Mesangial cell (primary cell): ENCODE data around the gene RTF2.

- RAMPAGE, long total RNA = no peak
Measured at GRCh38 chr20:53777917-53778455, 184.3 kb upstream of the ZNF217 start.

- RAMPAGE, long total RNA = no peak
Measured at GRCh38 chr20:53801503-53801914, 207.9 kb upstream of the ZNF217 start.

GRCh38 chr20:53867180-53867570 lies 203.2 kb downstream of the BCAS1 start:
- RAMPAGE, long total RNA = no peak

DNA sequence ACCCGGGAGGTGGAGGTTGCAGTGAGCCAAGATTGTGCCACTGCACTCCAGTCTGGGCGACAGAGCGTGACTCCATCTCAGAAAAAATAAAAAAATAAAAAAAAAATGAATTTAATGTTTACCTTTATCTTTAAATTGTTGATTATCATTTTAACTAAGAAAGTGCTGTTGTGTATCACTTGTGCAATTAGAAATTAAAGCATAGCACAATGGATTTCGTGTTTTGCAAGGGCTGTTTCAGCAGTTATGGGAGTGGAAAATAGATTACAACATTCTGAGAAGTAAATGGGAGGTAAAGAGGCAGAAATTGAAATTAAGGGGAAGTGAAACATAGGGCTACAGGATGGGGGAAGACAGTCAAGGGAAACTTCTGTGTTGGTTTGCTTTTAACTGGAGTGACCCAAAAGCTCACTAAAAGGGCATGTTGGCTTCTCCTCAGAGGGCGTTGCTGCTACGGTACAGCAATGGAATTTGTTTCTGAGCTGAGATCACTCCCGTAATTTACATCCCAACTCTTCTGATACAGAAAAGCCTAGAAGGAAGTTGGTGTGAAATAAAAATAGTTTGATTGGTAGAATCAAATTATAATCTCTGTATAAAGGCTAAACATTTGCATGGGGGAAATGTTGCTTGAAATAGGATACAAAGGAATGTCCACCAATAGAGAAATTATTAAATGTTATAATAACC lies 147.5 kb downstream of the BCAS1 start:
- RAMPAGE, long total RNA = no peak

GRCh38 chr20:53939869-53940648 lies 130.3 kb downstream of the BCAS1 start:
- RAMPAGE, long total RNA = no peak

DNA sequence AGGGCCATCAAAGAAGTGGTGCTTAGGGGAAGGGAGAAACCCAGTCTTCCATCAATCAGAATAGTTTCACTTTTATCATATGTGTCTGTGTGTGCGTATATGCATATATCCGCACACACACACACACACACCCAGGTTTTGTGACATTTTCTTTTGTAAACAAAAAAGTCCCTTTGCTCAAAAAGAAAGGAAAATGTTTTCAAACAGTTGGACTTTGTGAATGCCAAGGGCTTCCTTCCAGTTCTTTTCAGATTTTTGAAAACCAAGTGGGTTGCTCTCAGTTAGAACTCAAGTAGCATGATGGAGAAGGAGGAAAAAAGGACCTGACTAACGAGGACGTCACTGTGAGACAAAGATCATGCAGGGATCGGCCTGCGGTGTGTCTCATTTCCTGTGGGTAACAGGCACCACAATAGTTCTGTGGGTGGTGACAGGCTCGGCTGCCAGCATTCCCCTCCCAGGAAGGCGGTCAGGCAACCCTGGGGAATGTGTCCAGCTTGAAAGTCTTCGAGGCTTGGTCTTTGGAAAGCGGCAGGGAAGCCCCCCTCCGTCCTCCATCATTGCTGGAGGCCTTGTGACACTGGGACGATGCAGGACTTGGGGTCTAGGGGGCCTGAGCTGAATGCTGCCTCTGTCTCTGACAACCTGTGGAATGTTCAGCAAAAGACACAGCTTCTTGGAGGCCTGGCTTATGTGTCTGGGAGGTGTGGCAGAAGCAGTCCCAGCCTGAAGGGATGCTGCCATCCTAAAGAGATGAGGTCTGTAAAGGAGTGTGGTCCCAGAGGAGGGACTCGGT lies 121.1 kb downstream of the BCAS1 start:
- RAMPAGE, long total RNA = no peak

- RAMPAGE, long total RNA = no peak
Measured at GRCh38 chr20:54172419-54173363, 1.1 kb downstream of the CYP24A1 start.

DNA sequence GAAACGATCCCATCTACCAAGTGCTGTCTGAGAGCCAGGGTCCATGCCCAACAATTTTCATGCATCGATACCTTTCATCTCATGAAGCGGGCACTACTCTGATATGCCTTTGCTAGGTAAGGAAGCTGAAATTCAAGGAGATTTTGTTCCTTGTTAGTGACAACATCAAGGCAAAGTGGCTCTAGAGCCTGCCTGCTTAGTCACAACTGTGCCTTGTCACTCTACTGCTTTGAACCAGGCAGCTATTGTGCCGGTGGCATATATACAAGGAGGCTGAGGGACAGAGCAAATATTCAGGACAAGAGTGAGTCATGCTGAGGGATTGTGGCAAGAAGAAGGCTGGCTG lies 59.4 kb downstream of the PFDN4 start:
- RAMPAGE, long total RNA = no peak

- RAMPAGE, long total RNA = no peak
Measured at GRCh38 chr20:54350397-54350625, 125.1 kb upstream of the DOK5 start.

DNA sequence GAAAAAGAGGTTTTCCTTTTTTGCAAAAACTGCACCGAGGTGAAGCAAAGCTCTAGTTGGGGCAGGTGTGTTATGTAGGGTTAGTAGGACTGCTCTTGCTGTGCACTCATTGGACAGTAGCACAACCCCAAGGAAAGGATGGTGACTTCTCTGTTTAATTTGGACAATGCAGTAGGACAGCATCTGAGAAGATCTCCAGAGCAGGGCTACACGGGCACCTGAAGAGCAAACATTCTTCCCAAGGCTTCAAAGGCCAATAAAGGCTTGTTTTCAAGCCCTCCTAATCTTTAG lies 384.2 kb downstream of the DOK5 start:
- RAMPAGE, long total RNA = no peak

DNA sequence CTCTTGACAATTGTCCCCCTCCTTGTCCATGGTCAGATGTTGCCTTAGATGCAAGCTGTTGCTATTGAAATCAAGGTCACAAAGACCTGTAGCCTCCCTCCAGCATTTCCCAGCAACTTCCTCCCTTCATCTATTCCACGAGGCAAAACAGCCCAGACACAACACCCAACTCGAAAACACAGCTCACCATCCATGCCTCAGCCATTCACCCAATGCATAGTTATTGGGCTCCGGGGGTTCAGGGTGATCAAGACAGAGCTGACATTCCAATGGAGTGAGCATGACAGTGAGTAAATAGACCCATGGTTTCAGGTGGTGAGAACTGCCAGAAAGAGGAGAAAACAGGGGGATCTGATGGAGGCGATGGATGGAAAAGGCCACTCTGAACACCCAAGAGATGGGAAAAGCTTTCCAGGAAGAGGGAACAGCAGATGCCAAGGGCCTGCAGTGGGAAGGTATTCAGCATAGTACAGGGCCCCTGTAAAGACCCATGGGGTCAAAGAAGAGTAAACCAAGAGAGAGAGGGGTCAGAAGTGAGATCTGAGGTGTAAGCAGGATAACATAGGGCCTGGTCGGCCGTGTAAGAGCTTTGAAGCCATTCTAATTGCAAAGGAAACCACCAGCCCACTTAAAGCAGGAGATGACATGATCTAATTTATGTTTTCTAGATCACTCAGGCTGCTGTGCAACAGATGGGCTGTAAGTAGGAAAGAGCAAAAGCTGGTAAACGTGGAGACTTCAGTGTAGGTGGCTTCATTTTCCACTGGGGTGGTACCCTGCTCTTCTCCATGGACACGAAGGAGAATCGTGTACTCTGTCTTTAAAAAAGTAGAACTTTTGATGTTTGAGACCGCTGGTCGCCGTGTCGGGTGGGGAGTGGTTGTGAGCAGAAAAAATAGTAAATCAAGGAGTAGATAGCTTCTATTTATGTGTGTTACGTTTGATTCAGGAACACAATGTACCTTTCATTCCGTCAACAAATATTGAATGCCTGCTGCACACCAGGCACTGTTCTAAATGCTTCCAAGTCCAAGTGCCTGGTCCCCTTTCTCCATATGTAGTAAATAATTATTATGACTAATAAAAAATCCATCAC lies 6.1 kb downstream of the CASS4 start:
- RAMPAGE, long total RNA = no peak

- RAMPAGE, long total RNA = no peak
Measured at GRCh38 chr20:56433648-56434327, 21.7 kb downstream of the CASS4 start.

DNA sequence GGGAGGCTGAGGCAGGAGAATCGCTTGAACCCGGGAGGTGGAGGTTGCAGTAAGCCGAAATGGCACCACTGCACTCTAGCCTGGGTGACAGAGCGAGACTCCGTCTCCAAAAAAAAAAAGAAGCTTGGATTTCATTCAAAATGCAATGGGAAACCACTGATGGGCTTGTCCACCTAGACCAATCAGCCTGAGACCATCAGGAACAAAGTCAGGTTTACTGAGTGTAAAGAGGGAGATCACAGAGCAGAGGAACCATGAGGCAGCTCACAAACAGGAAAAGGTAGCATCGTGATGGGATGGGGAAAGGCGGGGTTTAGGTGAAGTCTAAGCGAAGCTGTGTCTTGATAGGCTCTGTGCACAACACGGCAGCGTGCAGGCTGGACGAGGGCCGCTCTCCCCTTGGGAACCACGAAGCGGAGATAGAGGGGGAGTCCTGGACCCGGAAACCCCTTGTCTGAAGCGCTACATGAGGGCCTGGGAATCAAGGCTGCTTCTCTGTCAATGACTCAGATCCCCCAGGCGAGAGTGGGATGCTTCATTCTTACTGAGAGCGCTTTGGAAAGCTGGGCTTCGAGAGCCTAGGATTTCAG lies 25.0 kb upstream of the RTF2 start:
- RAMPAGE, long total RNA = no peak

DNA sequence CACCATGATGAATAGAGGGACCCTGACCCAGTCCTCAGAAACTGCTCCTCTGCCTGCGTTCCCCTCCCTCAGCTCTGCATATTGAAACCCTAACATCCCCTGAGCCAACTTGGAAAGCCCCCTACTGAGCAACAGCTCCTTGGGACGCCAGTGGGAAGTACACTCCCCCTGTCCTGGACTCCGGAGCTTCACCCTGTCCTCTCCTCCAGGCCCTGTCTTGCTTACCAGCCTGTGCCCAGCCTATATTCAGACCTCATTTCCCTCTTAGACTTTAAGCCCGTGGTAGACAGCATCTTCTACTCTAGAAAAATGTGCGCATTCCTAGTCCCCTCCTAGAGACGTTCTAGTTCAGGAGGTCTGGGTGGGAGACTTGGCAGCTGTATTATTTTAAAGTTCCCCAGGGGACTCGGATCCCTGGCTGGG lies 24.2 kb upstream of the RTF2 start:
- RAMPAGE, long total RNA = no peak

DNA sequence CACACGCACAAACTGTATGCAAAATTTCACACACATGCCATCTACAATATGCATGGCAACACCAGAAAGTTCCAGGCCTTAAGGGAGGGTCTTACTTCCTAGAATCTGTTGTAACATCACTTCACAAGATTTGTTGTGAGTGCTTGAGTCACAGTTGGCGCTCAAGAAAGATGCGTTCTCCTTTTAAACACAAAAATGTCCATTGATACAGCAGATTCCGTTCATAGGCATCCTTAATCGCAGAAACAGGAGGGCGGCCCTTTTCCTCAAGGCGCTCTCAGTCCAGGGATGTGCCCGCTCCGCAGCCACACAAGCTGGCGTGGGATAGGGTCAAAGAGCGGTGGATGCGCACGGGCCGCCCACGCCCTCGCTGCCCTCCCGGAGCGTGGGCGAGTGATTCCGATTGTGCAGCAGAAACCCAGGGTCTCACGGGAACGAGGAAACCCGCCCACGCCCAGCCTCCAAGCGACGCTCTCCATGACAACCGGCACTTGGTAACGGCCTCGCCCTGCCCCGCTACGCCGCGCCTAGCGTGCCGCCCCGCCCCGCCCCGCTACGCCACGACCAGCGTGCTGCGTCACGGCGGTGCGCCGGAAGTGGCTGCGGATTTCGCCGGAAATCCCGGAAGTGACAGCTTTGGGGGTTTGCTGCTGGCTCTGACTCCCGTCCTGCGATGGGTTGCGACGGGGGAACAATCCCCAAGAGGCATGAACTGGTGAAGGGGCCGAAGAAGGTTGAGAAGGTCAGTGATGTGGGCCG lies at the start of gene RTF2:
Gene RTF2 (plus strand): TSS at position 603 of the 759 bp plus-strand sequence.
- RAMPAGE, long total RNA = start-site peak on the plus strand centred at position 635 of the sequence, 64 bp wide, 1,051 reads

DNA sequence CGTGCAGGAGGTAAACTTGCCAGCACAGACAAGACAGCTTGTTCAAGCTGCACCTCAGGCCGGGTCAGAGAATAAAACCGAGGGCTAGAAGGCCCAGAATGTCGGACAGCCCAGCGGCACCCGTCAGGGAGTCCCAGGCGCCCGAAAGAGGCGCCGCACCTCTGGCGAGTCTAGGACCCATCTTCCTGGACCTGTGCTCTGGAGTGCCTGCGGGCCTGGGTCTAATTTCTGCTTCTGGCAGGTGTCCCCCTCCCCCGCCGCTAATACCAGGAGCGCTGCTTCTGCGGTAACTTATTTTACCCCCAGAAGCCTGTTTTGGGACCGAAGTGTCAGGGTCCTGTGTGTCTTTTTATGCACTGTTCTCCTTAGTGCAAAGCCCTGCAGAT lies 1.7 kb upstream of the TFAP2C start:
- RAMPAGE, long total RNA = no peak

DNA sequence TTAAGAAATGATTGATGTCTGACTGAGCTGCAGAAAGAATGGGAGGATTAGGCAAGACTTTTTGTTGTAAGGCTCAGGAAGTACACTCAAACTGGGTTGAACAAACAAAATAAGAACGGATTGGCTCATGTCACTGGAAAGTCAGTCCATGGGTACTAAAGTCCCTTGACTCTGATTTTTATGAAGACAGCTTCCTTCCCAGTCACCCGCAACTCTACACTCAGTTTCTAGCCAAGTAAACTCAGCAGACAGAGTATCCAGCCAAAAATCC lies 136.5 kb downstream of the TFAP2C start:
- RAMPAGE, long total RNA = no peak

GRCh38 chr20:56779869-56780399 lies 150.8 kb downstream of the TFAP2C start:
- RAMPAGE, long total RNA = no peak

GRCh38 chr20:56788145-56788638 lies 159.1 kb downstream of the TFAP2C start:
- RAMPAGE, long total RNA = no peak

- RAMPAGE, long total RNA = no peak
Measured at GRCh38 chr20:56808440-56809419, 179.6 kb downstream of the TFAP2C start.